Sigmoid colon (tissue), 4 donors: ENCODE results near the gene PPP1R3C.

- PRO-cap = no peak
- RAMPAGE, long total RNA, 4 experiments = no peak in any of the 4 experiments
These were observed 32.3 kb downstream of the STAMBPL1 start for GRCh38 chr10:88912260-88912792.

DNA sequence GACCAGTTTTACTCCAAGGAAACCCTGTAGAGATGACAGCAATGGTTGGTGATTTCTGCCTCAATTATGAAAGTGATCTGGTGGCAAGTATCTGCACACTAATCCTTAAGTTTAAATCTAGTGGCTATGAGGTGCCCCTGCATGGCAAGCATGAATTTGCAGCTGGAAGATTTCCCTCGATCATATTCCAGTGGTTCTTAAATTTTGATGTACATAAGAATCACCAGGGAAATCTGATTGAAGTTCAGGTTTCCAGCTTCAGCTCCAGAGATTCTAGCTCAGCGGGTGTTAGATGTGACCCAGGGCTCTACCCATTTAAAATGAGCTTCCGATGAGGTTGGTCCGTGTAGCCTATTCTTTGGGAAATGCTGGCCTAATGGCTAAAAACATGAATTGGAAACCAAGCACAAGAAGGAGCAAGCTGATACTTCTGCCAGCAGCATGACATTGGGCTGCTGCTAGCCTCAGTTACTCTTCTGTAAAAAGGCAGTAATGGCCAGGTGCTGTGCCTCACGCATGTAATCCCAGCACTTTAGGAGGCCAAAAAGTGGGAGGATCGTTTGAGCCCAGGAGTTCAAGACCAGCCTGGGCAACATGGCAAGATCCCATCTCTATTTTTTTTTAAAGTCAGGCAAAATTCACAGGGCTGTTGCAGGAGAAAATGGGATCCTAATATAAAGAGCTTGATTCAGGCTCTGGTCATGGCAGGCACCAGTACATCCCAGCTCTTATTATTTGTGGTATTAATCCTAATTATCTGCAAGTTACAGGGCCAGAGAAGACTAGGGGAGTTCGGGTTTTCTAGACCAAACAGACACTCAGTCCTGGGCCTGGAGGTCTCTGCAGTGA, 19.5 kb downstream of the ACTA2 start:
- PRO-cap = no peak
- RAMPAGE, long total RNA, 4 experiments = no peak in any of the 4 experiments

- PRO-cap = no peak
- RAMPAGE, long total RNA, 4 experiments = no peak in any of the 4 experiments
These were observed 12.2 kb downstream of the ACTA2 start for GRCh38 chr10:88940378-88940751.

GRCh38 chr10:88968220-88968856, 15.8 kb upstream of the ACTA2 start:
- PRO-cap = unidirectional peak, minus-strand start at chr10:88968631
- RAMPAGE, long total RNA, 4 experiments = no peak in any of the 4 experiments

DNA sequence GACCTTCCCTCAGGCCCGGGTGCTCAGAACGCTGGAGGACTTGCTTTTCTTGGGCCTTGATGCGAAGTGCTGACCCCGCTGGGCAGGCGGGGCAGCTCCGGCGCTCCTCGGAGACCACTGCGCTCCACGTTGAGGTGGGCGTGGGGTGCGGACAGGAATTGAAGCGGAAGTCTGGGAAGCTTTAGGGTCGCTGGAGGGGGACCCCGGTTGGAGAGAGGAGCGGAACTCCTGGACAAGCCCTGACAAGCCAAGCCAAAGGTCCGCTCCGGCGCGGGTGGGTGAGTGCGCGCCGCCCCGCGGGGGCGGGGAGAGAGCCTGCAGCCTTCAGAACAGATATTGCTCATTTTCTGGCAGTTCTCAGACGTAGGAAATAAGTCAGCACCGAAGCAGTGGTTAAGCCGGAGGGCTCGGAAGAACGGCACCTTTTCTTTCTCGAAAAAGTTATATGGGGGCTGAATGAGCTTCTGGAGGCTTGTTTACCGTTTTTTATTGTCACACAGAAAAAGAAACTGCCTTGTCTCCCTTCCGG, 545 bp downstream of the FAS start:
- PRO-cap = unidirectional peak, plus-strand start at position 353 of the sequence
- RAMPAGE, long total RNA, 4 experiments = start-site peak on the plus strand in 2 of 4 experiments, centred at positions 371 to 384 of the sequence, 23 to 40 reads per replicate

- PRO-cap = no peak
- RAMPAGE, long total RNA, 4 experiments = no peak in any of the 4 experiments
These were observed 9.6 kb downstream of the LIPA start for GRCh38 chr10:89241945-89242382.

- PRO-cap = no peak
- RAMPAGE, long total RNA, 4 experiments = no peak in any of the 4 experiments
These were observed 23.1 kb downstream of the IFIT3 start for GRCh38 chr10:89350800-89351327.

GRCh38 chr10:89403853-89404556, 10.4 kb upstream of the IFIT5 start:
- PRO-cap = no peak
- RAMPAGE, long total RNA, 4 experiments = no peak in any of the 4 experiments

GRCh38 chr10:89478474-89479166, 56.8 kb downstream of the SLC16A12 start:
- PRO-cap = no peak
- RAMPAGE, long total RNA, 4 experiments = no peak in any of the 4 experiments

DNA sequence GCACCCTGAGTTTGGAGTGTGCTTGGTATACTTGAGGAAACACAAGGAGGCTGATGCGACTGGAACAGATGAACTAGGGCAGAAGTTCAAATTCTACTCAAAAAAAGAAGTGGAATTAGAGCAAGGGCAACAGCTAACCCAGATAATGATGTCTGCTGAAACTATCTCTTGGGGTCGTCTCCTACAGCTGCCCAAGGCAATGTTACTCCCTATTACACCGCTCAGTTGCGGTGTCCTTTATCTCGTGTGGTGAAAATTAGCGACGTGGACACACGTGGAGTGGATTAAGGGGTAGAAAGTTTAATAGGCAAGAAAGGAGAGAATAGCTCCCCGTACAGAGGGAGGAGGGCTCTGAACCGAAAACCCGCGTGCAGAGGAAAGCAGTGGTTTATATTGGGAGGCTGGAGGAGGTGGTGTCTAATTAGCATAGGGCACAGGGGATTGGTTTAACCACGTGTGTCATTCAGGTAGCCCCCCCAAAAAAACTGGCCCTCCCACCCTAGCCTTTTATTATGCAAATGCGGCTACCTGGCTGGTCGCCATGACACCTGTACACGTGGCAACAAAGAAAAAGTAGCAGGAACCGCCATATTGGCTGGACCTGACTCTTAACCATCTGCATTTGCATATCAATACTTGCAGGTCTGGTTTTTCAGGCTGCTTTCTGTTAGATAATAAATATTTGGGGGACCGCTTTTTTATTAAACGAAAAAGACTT, 23.3 kb upstream of the SLC16A12 start:
- PRO-cap = no peak
- RAMPAGE, long total RNA, 4 experiments = no peak in any of the 4 experiments

GRCh38 chr10:90453668-90453999, 404.2 kb downstream of the HTR7 start:
- PRO-cap = no peak
- RAMPAGE, long total RNA, 4 experiments = no peak in any of the 4 experiments

DNA sequence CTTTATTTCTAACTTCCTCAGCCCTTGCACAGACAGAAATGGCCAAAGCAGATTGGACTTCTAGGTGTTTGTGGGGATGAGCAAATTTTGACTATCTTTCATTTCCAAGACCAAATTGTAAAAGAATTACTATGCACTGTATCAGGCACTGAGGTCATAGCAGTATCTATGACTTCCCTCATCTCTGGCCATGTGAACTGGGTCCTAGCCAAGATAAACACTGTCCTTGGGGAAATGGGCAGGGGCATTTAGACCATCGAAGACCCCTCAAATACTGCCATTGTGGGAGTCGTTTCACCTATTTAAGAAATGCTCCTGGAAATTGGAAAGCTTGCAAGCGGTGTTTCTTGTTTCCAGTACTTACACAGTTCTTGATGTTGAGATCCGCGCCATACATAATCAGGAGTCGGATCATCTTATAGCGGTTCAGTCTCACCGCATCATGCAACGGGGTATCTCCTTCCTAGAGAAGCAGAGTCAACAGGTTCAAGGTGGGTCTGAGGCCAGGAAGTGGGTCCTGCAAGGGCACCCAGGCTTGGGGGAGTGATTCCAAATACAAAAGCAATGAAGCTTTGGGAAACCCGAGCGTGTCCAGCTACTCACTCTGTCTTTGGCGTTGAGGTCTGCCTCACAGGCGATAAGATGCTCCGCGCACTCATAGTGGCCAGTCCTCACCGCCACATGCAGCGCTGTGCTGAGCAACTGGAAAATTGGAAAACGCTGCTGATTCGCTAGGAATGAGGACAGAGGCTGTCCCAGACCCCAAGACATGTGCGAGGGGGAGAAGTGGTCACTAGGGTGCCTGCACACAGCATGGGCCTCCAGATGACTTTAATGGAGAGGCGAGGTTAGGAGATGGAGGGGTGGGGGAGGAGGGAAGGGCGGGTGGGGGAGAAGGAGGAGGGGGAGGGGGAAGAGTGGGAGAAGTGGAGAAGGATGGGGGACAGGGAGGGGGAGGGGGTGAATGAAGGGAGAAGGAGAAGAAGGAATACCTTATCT, 5.4 kb downstream of the ANKRD1 start:
- PRO-cap = no peak
- RAMPAGE, long total RNA, 4 experiments = no peak in any of the 4 experiments

GRCh38 chr10:91017163-91017697, 96.3 kb upstream of the ANKRD1 start:
- PRO-cap = no peak
- RAMPAGE, long total RNA, 4 experiments = no peak in any of the 4 experiments

GRCh38 chr10:91043093-91043433, 122.2 kb upstream of the ANKRD1 start:
- PRO-cap = no peak
- RAMPAGE, long total RNA, 4 experiments = no peak in any of the 4 experiments

GRCh38 chr10:91088074-91088704, 132.3 kb upstream of the PCGF5 start:
- PRO-cap = no peak
- RAMPAGE, long total RNA, 4 experiments = no peak in any of the 4 experiments

- PRO-cap = no peak
- RAMPAGE, long total RNA, 4 experiments = no peak in any of the 4 experiments
These were observed 25.7 kb downstream of the PCGF5 start for GRCh38 chr10:91246018-91246790.

- PRO-cap = no peak
- RAMPAGE, long total RNA, 4 experiments = no peak in any of the 4 experiments
These were observed 67.6 kb downstream of the PCGF5 start for GRCh38 chr10:91287976-91288453.

- PRO-cap = no peak
- RAMPAGE, long total RNA, 4 experiments = no peak in any of the 4 experiments
These were observed 18.9 kb downstream of the PPP1R3C start for GRCh38 chr10:91614096-91614255.

DNA sequence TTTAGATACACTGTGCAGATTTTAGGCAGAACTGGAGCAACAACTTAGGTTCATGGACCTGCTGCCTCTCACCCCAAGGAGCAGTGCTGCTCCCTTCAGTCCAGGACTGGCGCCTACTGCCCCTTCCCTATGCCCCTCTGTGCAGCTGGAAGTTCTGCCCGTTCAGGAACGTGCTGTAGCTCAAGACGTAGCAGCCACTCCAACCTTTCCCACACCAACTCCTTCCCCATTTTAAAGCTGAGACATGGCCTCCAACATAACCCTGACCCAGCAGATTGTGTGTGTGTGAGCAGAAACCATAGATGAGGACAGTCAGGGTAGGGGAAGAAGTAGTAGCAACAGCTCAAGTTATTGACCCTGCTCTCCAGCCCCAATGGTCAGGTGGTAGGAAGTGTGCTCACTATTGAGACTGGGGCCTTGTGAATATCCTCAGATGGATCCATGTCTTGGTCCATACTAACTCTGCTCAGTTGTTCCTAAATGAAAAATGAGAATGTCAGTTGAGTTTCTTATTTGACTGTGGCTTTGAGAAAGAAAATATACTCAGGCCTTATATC, 4.9 kb downstream of the PPP1R3C start:
- PRO-cap = no peak
- RAMPAGE, long total RNA, 4 experiments = no peak in any of the 4 experiments

GRCh38 chr10:91632526-91633649, at the start of gene PPP1R3C:
PPP1R3C (minus strand) TSS chr10:91633071.
- PRO-cap = bidirectional peak, plus-strand start at chr10:91633266, minus-strand start at chr10:91633071; unidirectional peak, plus-strand start at chr10:91633423
- RAMPAGE, long total RNA, 4 experiments = start-site peak on the minus strand in 4 of 4 experiments, at chr10:91633048-91633266 at its widest, 11 to 293 reads per replicate